Prostate gland (tissue), 2 donors: ENCODE data around the genes FAS, IFIT2, IFIT5, SLC16A12 and TNKS2.

- PRO-cap, result no peak
- RAMPAGE, long total RNA, 2 experiments, result no peak in any of the 2 experiments
Observed at GRCh38 chr10:88896217-88896529, 16.1 kb downstream of the STAMBPL1 start.

DNA sequence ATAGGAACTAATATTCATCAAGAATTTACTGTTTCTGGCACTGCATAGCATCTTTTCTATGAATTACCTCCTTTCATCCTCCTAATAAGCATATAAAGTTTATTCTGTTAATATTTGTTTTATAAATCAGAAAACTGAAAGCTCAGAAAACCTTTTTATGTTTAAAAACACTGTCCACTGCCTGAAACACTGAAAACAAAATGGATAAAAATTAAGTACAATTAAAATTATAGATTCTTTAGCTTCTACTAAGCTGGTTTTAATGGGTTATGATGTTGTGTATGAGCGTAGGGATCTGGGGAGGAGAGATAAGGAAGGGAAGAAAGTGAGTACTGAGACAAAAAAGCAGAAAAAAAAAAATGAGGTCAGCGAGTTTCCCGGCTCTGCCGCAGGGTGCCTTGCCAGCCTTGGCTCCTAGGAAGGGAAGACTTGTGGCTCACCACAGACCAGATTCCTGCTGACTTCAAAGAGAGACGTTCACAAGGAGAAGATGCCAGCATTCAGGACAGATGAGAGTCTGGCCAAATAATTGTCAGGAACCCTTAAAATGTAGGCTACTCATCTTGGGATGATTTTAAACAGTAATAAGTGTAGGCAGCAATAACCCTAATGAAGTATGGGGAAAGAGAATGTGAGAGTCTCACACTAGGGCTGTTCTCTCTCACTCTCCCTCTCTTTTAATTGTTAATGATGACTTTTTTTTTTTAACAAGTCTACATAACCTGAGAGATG is 11.5 kb upstream of the FAS start:
- PRO-cap, result bidirectional peak, plus-strand start at position 449 of the sequence, minus-strand start at position 416 of the sequence
- RAMPAGE, long total RNA, 2 experiments, result no peak in any of the 2 experiments

GRCh38 chr10:88990411-88991078 is at the start of gene FAS:
Gene FAS, plus strand, starts transcription at chr10:88990798.
- PRO-cap, result bidirectional peak, plus-strand start at chr10:88990549, minus-strand start at chr10:88990561; bidirectional peak, plus-strand start at chr10:88990804, minus-strand start at chr10:88990691
- RAMPAGE, long total RNA, 2 experiments, result start-site peak on the plus strand in 1 of 2 experiments, at chr10:88990557-88990873 at its widest, 116 reads per replicate

- PRO-cap, result unidirectional peak, minus-strand start at chr10:89001260
- RAMPAGE, long total RNA, 2 experiments, result no peak in any of the 2 experiments
Observed at GRCh38 chr10:89001081-89002335, 10.9 kb downstream of the FAS start.

DNA sequence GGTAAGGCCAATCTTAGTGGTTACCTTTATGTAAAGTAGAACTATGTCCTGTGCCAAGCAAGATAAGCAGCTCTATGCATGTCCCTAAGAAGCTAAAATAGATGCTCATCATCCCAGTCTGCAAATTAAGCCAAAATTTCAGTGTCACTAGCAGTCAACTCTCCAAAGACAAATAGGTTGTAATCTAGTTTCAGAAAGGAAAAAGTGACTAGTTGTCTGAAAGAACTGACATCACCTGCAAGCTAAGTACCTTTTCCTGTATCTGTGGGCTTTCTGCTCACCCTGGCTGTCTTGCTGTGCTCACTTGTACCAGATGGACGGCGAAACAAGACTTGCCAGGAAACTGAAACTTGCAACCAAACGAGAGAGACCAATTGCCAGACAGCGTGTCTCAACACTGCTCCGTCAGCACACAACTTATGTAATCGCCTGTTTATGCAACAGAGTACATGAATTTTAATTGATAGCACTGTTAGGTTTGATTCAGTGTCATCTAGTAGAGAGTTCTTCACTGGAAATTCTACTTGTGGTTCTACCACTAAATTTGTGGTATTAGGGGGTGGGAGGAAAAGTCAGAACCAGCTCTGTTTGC is 43.5 kb downstream of the CH25H start:
- PRO-cap, result no peak
- RAMPAGE, long total RNA, 2 experiments, result no peak in any of the 2 experiments

- PRO-cap, result unidirectional peak, plus-strand start at chr10:89283515
- RAMPAGE, long total RNA, 2 experiments, result no peak in any of the 2 experiments
Observed at GRCh38 chr10:89283260-89284000, 18.4 kb upstream of the IFIT2 start.

DNA sequence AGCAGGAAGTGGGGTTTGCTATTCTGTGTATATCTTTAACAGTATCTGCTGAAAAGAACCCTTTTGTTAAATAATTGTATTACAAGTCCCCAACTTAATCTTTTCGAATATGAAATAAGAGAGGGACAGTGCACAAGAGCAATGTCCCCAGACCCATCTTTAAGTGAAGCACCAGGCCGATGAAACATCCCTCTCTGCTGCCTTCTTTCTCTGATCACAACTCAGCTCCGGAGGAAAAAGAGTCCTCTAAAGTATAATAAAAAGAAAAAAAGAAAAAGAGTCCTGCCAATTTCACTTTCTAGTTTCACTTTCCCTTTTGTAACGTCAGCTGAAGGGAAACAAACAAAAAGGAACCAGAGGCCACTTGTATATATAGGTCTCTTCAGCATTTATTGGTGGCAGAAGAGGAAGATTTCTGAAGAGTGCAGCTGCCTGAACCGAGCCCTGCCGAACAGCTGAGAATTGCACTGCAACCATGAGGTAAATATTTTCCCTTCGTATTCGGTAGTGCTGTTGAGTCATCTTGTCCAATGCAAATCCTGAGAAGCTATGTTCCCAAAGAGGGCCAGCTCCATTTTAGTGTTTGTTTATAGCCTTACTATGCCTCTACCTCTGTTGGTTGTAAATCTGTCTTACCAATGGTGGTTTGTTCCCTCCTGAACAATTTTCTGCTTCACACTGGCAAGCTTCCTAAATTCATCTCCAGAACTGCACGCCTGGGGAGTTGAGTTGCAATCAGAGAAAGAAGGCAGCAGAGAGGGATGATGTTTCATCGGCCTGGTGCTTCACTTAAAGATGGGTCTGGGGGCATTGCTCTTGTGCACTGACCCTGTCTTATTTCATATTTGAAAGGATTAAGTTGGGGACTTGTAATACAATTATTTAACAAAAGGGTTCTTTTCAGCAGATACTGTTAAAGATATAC is at the start of gene IFIT2:
Gene IFIT2, plus strand, starts transcription at position 398 of the 925 bp plus-strand sequence.
- PRO-cap, result bidirectional peak, plus-strand start at position 401 of the sequence, minus-strand start at position 218 of the sequence; unidirectional peak, minus-strand start at position 457 of the sequence
- RAMPAGE, long total RNA, 2 experiments, result start-site peak on the plus strand in 1 of 2 experiments, centred at position 331 of the sequence, 27 reads per replicate

GRCh38 chr10:89413904-89414924 is at the start of gene IFIT5:
Gene IFIT5, plus strand, starts transcription at chr10:89414568.
- PRO-cap, result bidirectional peak, plus-strand start at chr10:89414568, minus-strand start at chr10:89414493; bidirectional peak, plus-strand start at chr10:89414747, minus-strand start at chr10:89414712
- RAMPAGE, long total RNA, 2 experiments, result no peak in any of the 2 experiments

DNA sequence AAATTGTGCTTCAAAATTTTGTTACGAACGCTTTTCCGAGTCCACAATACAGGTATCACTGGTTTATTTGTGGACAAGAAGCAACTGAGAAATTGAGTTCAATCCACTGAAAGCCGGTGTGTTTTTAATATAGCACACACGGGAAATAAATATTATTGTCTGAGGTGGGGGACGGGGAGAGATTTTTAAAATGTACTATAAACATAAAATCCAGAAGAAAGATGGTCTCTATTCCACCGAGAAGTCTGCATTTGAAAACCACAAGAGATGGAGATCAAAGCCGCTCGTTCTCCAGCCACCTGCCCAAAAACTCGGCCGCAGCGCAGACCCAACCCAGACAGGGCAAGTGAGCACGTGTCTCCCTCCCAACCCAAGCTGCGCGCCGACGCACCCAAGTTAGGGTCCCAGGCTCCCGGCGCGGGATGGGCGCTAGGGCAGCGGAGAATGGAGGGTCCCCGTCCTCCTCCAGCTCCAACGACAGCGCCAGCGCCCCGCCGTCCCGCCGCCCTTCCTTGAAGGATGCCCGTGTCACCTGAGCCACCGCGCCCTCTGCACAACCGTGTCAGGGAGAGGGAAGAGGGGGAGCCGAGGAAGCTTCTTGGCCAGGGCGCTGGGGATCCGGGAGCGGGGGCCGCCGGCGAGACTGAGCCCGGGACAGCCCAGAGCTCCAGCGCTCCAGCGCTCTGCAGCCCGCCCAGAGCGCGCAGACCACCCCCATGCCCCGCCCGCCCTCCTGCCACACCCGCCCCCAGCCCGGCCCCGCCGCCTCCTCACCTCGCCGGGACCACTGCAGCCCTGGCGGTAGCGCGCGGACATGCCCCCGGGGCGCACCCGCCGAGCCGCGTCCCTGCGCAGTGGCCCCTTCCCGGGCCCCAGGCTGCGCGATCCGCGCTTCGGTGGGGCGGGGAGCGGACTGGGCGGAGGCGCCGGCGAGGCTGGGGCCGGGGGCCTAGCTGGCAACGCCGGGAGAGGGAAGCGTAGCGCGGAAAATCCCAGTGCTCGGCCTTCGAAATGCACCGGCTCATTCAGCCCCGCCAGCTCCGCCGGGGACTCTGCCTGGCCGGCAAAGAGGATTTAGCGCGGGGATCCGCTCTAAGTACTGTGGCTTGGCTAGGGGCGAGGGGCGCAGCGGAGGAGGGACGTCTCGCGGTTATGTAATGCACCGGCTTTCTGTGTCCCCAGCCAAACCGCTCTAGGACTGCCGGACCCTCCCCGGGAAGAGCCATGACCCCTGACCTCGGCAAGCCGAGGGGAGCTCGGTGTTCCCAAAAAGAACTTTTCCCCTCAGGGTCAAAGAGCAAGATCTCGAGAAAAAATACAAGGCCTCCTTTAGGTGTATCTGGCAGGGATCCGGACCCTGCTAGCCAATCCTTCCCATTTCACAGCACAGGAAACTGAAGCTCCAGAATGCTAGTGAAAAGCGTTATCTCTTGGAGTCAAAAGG is at the start of gene SLC16A12:
Gene SLC16A12, minus strand, starts transcription at position 685 of the 1,444 bp plus-strand sequence.
- PRO-cap, result no peak
- RAMPAGE, long total RNA, 2 experiments, result no peak in any of the 2 experiments

GRCh38 chr10:89702478-89702878 is 1.1 kb downstream of the KIF20B start:
- PRO-cap, result unidirectional peak, minus-strand start at chr10:89702765
- RAMPAGE, long total RNA, 2 experiments, result no peak in any of the 2 experiments

- PRO-cap, result bidirectional peak, plus-strand start at chr10:89837890, minus-strand start at chr10:89837816
- RAMPAGE, long total RNA, 2 experiments, result no peak in any of the 2 experiments
Observed at GRCh38 chr10:89837324-89838445, 136.3 kb downstream of the KIF20B start.

GRCh38 chr10:90453668-90453999 is 404.2 kb downstream of the HTR7 start:
- PRO-cap, result no peak
- RAMPAGE, long total RNA, 2 experiments, result no peak in any of the 2 experiments

- PRO-cap, result no peak
- RAMPAGE, long total RNA, 2 experiments, result no peak in any of the 2 experiments
Observed at GRCh38 chr10:90916671-90917444, 4.0 kb downstream of the ANKRD1 start.

DNA sequence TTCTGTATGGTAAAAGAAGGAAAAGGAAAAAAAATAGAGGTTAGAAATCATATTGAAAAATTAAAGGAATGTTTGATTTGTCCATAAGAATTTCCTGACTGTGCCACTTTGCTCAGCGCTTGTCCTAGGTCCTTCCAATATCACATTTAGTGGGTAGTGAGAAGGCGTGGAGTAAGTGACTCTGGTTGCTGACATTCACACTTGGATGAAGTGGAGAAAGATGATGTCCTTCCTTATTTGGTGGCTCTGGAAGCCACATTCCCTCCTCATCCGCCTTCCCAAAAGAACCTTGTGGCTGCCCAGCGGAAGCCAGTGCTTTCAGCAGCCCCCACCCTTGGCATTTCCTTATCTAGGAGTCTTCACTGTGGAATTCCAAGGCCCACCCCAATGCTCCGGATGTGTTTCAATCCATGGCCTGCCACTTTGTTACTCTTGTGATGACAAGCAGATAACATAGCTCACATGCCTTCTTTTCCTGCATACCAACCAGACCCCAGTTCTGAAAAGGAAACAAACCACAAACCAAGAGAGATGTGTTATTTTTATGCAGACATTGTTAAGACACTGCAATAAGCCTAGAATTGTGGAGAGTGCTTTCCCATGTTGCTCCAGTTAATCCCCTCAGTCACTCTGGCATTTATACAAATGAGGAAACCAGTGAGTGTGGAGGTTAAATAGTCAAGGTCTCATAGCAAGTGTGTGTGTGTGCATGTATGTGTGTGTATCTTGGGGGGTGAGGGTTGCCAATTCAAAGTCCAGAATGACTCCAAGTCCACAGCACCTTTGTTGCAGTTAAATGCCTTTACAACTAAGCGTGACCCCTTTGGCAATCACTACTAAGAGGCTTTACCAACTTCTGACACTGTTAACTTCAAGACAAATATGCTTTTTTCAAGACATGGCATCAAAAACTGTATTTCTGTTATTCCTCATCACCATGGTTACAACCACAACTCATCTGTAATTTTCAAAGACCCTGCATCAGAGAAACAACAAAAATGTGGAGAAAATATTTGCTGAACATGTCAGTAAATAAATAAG is 10.3 kb upstream of the ANKRD1 start:
- PRO-cap, result unidirectional peak, minus-strand start at position 148 of the sequence
- RAMPAGE, long total RNA, 2 experiments, result no peak in any of the 2 experiments

DNA sequence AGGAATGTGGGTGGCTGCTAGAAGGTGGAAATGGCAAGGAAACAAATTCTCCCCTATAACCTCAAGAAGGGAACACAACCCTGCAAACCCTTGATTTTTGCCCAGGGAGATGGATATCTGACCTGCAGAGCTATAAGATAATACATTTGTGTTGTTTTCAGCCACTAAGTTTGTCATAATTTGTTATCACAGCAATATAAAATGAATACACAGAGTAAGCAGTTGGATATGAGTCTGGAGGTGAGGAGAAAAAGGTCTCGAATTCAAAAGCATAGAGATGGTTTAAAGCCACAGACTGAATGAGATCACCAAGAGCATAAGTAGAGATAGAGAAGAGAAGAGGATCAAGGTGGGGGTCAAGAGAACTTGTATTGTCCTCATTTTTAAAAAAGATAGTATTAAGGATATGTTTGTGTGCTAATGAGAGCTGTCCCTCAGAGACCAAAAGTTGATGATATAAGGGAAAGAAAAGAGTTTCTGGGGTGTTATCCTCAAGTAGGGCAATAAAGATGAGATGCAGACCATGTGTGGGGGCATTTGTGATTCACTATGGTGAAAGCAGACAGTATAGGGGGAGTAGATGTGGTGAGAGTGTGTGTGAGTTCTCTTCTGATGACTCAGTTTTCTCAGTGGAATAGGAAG is 25.9 kb upstream of the PCGF5 start:
- PRO-cap, result no peak
- RAMPAGE, long total RNA, 2 experiments, result no peak in any of the 2 experiments

DNA sequence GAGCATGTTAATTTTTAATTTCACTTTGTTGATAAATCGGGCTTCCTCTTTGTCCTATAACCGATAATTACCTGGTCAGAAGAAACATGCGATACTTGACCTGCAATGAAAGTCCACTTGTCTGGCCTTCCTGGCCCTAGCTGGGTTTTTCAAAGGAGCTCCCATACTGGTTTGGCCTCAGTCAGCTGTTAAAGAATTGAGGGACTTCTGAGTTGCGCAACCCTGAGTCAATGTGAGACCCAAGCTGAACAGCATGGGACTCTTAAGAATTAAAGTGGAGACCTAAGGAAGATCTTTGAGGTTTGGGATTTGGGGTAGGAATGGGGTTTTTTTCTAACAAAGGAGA is 76.0 kb downstream of the PPP1R3C start:
- PRO-cap, result no peak
- RAMPAGE, long total RNA, 2 experiments, result no peak in any of the 2 experiments

DNA sequence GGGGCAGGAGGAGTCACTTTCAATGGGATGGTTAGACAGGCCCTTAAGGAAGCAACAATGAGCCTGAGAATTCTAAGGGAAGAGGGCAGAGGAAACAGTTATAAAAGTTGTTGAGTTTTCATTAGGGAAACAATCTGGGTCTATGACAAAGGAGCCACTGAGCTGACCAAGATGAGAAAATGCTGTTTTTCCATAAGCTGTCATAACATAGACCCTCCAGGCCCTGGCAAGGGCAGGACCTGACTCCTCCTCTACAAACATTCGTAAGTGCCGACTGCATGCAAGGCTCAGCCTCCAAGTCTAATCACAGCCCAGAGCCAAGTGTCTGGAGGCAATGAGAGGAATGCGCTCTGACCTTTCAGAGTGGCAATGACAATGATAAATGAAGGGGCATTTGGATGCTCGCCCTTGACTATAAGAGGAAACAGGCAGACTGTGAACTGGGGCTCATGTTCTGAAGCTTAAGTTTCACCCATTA is 43.7 kb downstream of the PPP1R3C start:
- PRO-cap, result no peak
- RAMPAGE, long total RNA, 2 experiments, result no peak in any of the 2 experiments

- PRO-cap, result bidirectional peak, plus-strand start at chr10:91798449, minus-strand start at chr10:91798298
- RAMPAGE, long total RNA, 2 experiments, result start-site peak on the minus strand in 1 of 2 experiments, at chr10:91798237-91798277 at its widest, 21 reads per replicate
Observed at GRCh38 chr10:91798133-91798596, at the start of gene TNKS2. Gene TNKS2, plus strand, starts transcription at chr10:91798426.

- PRO-cap, result no peak
- RAMPAGE, long total RNA, 2 experiments, result no peak in any of the 2 experiments
Observed at GRCh38 chr10:91824528-91824793, 26.2 kb downstream of the TNKS2 start.

GRCh38 chr10:91883463-91884476 is 25.5 kb downstream of the FGFBP3 start:
- PRO-cap, result bidirectional peak, plus-strand start at chr10:91883846, minus-strand start at chr10:91883753
- RAMPAGE, long total RNA, 2 experiments, result no peak in any of the 2 experiments